Measurements from ENCODE around the gene RTKN2.

DNA sequence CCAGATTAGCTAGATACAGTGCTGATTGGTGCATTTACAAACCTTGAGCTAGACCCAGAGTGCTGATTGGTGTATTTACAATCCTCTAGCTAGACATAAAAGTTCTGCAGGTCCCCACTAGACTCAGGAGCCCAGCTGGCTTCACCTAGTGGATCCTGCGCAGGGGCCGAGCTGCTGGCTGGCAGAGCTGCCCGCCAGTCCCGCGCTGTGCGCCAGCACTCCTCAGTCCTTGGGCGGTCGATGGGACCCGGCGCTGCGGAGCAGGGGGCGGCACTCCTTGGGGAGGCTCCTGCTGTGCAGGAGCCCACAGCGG, 62.8 kb downstream of the TFAM start:
- PRO-cap: no peak

DNA sequence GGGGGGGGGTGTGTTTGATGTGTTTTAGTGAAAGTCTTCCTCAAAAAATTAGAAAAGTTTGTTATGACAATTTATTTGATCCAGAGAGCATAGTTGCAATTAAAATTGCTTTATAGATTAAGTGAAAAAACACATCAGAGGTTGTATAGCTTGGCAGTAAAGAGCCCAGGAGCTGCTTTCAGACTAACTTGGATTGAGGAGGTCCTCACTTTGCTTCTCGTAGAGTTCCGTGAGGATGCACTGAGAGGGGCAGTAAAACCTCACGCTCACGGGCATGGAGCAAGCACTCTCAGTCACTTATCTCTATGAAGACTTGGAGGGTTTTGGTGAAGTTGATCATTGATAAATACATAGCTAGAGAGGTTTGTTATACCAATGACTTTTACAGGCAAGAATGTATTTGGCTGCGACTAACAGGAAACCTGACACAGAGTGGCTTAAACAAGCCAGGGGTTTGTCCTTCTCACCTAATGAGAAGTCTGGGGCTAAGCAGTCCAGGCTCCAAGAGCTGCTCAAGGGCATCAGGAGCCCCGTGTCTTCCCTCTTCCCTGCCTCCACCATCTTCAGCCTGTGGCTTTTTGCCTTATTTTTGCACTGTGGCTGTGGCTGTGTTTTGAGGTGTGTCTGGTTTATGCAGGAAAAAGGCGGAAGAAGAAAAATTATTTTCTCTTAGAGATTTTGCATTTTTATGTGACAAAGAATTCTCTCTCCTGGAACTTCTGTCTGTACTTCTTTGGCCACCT, 6.1 kb downstream of the BICC1 start:
- PRO-cap: no peak

DNA sequence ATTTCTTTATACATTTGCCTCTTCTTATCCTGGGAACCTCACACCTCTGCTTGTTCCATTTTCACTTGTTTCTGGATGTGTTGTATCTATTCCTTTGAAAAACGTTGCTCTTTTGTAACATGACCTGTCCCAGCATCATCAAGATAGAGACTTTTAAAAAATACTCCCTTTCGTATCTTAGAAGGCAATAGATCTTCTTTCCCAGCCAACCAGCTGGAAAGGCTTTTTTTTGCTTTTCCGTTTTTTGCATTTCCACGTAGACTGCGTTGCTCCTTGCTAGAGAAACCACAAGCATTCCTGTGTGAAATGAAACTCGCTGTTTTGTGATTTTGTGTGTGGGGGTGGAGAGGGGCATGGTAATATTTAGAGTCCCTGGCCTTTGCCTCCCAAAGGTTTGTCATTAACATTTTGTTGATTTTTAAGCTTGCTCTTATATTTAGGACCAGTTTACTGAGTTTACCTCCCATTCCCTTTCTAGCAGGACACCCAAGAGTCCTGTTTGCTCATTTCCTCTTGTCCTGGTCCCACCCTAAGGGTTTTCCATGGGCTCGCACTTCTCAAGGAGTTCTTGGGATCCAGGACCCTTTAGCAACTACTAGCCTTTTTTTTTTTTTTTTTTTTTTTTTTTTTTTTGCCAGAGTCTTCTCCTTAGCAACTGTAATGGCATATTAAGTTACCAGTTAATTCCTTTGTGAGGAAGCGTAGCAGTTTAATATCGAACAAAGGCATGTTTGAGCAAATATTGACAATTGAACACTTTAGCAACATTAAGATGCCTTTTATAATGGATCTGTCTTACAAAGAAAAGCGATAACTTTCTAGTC, 243.6 kb downstream of the BICC1 start:
- PRO-cap: no peak

DNA sequence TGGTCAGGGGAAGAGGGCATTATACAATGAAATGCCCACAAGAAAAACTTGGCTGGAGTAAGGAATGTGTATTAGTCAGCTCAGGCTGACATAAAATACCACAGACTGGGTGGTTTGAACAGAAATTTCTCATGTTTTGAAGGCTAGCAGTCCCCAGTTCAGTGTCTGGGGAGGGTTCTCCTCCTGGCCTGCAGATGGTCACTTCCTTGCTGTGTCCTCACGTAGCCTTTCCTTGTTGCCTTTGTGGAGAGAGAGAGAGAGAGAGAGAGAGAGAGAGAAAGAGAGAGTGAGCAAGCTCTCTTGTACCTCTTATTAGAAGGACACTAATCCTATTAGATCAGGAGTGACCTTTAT, 25.7 kb upstream of the FAM13C start:
- PRO-cap: no peak

DNA sequence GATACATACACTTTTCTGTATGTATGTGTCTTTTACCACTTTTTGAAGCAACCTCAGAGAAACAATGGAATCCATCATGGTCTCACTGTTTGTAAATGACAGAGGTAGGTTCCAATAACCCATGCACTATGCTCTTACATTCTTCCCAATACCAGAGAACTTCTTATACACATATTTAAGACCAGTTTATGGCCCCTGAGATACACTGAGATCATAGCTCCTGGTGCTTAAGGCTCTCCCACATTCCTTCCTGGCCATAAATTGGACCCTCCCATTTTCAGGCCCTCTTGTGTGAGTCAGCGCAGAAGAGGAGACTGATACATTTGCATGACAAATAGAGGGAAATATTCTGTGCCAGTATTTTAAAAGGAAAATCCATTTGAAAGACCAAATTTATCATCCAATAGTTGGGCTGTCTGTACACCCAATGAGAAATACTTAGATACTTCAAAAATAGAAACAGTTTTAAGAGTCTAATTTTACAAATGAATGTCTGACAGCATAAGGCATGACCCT, 35.4 kb downstream of the SLC16A9 start:
- PRO-cap: no peak

DNA sequence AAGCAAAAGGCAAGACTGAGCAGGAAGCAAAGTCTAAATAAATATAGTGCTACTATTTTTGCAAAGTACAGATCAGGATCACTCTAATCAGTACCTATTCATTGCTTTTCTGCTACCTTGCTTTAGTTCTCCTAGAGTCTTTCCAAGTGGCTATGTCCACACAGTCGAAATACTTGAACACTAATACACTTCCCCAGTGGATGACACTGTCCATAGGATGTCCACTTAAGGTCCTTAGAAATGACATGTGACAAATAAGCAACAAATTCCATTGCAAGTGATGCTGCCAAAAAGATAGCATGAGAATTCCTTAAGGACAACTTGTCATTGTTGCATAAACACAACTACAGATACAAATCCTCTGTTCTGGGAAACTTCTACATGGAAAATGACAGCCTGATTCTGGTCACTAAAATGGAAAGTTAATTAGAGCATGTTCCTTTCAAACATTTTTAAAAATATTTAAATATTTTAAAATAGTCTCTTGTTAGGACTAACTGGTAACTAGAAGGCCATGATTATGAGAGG, 93.6 kb downstream of the ANK3 start:
- PRO-cap: no peak

DNA sequence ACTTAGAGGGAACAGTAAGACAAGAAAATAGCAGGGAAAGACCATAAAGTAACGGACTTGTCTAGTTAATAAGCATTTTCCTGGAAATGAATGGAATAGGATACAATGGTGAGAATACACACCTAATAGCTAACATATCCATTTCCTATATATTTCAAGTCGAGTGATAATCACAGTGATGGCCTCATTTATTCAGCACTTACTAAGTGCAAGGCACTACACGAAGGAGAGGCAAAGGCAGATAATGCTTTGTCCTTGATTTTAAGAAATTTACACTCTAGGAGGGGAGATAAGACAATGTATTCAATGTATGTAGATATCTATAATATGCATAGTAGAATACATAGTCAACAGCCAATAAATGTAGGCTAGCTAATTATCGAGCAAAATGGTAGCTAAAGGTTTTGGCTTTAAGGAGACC, 39.8 kb downstream of the ANK3 start:
- PRO-cap: no peak

GRCh38 chr10:60942395-60943341, 1.3 kb downstream of the RHOBTB1 start:
- PRO-cap: no peak

GRCh38 chr10:61135218-61136016, 191.4 kb upstream of the RHOBTB1 start:
- PRO-cap: unidirectional peak, plus-strand start at chr10:61135671

DNA sequence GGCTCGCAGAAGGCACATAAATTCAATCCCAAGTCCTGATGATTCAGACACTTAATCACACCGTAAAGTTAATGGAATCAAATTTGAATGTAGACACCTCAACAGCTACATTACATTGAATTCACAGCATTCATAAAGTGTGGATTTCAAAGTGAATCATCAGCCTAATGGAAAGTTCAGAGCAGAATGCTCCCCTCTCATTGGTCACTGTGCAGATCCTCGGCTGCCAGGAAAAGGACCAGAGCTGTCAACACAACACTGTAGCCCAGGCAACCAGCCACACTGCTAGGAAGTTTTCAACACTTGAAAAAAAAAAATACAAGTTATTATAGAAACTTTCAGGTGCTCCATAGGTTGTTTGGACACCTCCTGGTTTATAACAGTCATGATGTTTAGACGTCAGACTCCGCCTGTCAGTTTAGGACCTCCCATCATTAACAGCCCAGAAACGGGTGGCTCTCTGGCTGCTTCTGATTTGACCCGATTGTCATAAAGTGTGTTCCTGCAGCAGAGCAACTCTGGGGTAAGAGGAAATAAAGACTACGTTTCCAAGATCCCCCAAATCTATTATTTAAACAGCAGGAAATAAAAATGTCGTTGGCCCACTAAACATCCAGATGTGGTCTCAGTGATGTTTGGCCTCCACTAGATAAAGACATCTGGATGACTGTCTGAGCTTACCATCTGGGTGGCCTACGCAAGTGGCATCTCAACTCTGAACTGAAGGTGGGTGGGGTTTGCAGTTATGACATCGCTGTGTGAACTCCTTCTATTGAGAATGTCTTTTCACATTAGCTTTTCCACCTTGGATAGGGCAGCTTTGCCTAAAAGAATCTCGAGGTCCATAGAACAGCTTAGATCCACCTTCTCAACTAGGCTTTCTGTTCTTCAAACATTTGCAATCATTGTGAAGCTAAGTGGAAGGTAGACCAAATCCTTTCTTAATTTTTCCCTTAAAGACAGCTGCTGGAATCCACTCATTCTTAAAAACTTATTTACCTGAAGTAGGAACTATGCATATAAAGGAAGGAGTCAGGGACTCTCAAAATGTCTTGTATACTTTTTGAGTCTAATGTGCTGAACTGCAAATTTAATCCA, 117.5 kb downstream of the CABCOCO1 start:
- PRO-cap: no peak

GRCh38 chr10:62005541-62006179, 104.2 kb downstream of the ARID5B start:
- PRO-cap: no peak

GRCh38 chr10:62052765-62053728, 151.5 kb downstream of the ARID5B start:
- PRO-cap: no peak

- PRO-cap: bidirectional peak, plus-strand start at chr10:62269040, minus-strand start at chr10:62268624
Measured at GRCh38 chr10:62268543-62269318, at the start of gene RTKN2. TSS of gene RTKN2 (minus strand) at chr10:62268844.

DNA sequence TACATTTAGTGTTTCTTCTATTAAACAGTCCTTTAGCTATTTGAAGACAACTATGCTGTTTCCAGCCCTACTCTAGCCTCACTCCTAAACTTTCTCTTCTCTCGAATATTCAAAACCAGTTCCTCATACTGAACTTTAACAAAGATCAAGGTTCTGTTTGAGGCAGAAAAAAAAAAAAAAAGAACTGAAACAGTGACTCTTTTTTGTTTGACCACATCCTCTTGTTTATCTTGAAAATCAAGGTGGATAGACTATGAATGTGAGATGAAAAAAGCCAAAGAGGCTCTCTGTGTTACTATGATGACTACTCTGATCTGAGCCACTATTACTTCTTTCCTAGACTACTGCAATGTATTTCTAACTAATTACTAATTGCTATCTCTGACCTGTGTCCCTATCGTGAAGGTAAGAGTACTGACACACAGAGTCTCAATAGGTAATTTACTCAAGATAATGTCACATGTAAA, 154.3 kb downstream of the ZNF365 start:
- PRO-cap: no peak

- PRO-cap: no peak
Measured at GRCh38 chr10:62620641-62620967, 183.9 kb upstream of the ADO start.

DNA sequence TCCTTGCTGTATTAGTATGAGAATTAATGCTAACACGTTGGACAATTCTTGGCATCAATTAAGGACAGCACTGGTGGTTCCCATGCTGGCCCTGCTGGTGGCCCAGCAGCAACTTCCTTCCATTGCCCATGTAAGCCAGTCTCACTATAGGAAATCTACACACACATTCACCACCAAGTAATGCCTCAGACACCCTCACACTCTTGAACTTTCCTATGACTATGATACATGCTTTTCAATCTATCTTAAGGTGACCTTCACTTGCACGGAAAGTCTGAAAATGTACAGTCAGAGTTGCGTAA, 123.4 kb upstream of the ADO start:
- PRO-cap: no peak

GRCh38 chr10:62986325-62986524, 146.9 kb upstream of the NRBF2 start:
- PRO-cap: no peak

- PRO-cap: no peak
Measured at GRCh38 chr10:63135063-63135780, 2.1 kb downstream of the NRBF2 start.

DNA sequence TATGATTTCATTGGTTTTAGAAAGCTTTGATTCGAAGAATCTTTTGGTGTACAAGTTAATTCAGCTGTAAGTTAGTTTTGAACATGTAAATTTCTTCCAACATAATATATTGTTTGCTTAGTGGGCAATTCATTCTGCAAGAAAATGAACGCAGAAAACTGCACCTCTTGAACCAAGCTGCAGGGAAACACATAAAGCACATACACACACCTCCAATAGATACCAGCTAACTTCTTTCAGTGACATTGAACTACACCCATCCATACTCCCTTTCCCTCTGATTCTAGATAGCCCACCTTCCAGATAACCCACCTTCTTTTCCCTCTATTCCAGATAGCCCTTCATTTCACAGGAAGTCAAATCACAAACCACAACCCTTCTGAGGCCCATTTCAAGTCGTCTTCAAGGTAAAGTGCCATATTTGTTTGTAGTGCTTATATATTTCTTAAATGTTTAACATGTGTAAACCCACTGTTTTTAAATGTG, 28.4 kb downstream of the NRBF2 start:
- PRO-cap: no peak

DNA sequence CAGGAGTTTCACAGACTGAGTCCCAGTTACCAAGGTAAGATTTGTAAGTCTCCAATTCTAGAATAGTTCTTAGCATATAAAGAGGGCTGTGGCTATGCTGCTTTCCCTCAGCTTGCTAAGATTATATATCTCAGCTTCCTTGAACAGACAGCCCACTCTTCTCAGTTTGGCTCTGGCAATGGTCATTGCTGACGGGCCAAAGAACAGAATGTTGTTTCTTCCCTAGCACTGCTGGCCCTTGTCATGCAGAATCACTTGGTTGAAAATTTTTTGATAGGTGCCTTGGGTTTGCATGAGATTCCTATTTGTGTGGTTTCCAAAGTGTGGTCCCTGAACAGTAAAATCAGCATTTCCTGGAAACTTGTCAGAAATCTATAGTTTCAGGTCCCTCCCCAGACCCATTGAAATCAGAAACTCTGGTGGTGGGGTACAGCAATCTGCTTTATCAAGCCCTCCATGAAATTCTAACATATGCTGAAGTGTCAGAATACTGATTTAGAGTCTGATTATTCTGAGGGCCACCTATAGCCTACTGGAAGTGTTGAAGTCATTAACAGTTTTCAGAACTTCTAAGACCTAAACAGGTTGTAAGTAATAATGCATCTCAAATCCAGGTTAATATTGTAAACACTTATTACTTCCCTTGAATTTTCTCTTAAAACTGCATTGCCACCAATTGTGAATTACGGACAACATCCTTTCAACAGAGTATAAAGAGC, 38.3 kb downstream of the NRBF2 start:
- PRO-cap: no peak